Heart (tissue), 3 donors: ENCODE results near the gene MED4.

- RAMPAGE, long total RNA, 2 experiments = no peak in any of the 2 experiments
These were observed 92.1 kb downstream of the ESD start for GRCh38 chr13:46704865-46705295.

DNA sequence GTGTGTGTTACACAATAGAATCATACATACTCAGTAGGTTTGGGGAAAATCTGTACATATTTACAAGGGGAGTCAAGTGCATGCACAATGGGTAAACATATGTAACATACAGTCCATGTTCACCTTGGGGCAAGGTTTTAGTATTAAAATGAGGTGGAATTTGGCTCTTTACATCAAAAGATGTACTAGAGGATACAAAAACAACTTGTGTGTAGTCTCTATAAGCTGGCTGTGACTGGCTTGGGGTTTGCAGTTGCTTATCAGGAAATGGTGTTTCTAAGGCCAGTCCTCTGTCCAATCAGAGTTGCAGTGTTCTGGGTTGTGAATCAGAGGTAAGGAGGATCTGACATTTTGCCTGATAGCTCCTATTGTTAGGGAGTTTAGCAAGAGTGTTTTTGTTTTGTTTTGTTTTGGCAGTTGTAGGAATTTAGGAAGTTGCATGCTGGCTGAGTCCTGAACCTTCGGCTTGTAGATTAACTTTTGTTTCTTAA, 20.1 kb upstream of the ESD start:
- RAMPAGE, long total RNA, 2 experiments = no peak in any of the 2 experiments

GRCh38 chr13:48001950-48002464, 934 bp upstream of the SUCLA2 start:
- RAMPAGE, long total RNA, 2 experiments = no peak in any of the 2 experiments

DNA sequence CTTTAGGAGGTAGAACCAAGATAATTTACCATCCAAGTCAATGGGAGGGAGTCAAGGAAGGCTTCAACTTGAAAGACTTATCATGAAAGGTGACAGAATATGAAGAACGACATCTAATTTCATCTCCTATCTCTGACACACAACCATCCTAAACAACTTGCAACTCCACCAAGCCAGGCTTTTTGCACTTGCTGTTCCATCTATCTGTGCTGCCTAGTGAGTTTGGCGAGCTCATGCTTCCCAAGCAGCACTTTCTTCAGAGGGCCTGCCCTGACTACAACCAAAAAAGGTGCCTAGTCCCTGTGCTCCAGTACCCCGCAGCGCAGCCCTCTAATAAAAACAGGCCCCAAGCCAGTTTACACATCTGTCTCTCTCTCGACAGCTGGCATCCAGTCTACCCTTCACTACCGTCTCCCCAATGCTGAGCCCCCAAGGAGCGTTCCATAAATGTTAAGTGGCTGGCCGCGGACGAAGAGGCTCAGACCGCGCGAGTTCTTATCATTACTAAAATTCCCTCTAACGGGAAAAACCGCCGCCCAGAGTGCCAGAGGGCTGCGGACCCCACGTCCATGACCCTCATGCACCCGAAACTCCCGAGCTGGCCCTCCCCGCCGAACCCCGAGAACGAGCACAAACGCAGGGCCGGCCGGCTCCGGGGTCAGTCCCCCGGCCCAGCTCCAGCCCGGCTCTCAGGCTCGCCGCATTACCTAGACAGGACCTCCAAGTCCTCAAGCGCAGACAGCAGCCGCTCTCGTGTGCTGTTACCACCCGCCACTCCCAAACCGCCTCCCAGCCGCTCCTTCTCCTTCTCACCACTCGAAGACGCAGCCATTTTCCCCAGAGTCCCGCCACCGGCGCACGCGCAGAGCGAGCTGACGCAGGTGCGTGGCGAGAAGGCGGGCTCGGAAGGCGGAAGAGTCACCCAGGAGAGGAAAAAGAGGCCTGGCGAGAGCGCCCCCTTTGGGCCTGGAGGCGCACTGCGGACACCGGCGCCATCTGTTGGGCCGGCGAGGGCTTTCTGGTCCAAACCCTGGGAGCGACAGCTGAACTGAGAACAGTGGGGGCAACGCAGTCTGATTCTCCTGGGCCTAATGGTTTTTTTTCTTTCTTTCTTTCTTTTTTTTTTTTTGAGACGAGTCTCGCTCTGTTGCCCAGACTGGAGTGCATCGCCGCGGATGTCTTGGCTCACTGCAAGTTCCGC, at the start of gene MED4:
Gene MED4 (minus strand): TSS at position 858 of the 1,201 bp plus-strand sequence.
- RAMPAGE, long total RNA, 2 experiments = start-site peak on the minus strand in 1 of 2 experiments, centred at position 850 of the sequence, 2,887 reads per replicate

GRCh38 chr13:48121788-48122124, 26.9 kb upstream of the MED4 start:
- RAMPAGE, long total RNA, 2 experiments = no peak in any of the 2 experiments

DNA sequence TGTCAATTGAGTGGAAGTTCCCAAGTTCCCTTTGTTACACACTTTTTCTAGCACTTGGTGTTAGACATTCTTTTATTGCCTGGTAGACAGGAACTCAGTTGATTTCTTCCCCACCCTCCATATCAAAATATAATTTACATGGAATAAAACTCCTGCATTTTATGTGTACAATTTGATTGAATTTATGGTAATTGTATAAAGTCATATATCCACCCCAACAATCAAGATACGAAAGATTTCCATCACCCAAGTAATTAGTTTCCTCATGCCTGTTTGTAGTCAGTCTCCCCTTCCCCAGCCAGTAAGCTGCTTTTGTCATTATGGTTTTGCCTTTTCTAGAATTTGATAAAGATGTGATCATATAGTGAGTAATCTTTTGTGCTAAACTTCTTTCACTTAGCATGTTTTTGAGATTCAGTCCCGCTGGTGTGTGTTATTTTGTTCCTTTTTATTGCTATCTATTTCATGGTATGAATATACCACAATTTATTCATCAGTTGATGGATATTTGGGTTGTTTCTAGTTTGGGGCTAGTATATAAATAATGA, 15.9 kb downstream of the ITM2B start:
- RAMPAGE, long total RNA, 2 experiments = no peak in any of the 2 experiments

GRCh38 chr13:48252007-48252724, 19.2 kb downstream of the ITM2B start:
- RAMPAGE, long total RNA, 2 experiments = no peak in any of the 2 experiments

DNA sequence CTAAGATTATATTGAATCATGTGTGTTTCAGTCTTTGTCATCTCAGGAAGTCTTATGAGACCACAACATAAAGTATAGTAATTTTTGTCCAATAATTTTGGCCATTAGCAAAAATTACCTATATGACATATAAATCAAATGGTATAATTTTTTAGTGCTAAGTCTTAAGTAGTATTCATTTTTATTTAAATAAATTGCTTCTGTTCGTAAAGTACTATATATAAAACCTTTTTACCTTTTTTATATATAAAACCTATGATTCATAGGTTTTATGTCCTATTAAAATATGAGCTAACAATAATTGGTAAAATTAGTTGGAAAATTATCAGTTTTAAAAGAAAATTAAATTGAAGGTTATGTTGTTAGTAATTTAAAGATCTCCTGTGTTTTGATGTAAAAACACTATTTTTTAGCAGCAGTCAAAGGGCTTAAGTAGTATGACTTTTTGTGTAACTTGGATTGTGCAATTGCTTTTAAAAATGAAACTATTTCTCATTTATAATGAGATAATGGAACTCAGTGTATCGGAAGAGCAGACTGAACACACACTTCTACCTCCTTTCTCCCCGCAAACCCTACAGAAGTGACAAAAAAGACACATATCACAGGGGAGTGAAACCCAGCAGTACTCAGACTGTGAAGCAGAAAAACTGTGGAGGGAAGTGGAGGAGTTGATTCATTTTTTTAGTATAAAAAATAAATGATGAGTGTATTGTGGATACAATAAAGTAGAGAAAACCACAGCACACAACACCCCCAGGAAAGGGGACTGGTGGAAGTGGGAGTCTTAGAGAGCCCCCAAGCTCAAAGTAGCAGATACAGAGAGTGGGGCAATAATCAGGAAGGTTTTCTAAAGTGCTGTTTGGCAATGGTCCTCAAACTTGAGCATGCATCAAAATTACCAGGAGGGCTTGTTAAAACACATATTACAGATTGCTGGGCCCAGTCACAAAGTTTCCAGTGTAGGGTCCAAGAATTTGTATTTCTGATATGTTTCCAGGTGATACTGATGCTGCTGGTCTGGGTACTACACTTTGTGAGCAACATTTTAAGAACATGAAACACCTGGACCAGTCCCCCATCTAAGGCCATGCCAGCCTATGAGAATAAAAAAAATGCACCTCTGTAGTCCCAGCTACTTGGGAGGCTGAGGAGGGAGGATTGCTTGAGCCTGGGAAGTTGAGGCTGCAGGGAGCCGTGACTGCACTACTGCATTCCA, 9.8 kb downstream of the LPAR6 start:
- RAMPAGE, long total RNA, 2 experiments = no peak in any of the 2 experiments

GRCh38 chr13:48411816-48412266, 1.1 kb downstream of the LPAR6 start:
- RAMPAGE, long total RNA, 2 experiments = no peak in any of the 2 experiments

DNA sequence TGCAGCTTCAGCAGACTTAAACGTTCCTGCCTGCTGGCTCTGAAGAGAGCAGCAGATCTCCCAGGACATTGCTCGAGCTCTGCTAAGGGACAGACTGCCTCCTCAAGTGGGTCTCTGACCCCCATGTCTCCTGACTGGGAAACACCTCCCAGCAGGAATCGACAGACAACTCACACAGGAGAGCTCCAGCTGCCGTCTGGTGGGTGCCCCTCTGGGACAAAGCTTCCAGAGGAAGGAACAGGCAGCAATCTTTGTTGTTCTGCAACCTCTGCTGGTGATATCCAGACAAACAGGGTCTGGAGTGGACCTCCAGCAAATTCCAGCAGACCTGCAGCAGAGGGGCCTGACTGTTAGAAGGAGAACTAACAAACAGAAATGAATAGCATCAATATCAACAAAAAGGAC, 4.1 kb upstream of the LPAR6 start:
- RAMPAGE, long total RNA, 2 experiments = no peak in any of the 2 experiments

DNA sequence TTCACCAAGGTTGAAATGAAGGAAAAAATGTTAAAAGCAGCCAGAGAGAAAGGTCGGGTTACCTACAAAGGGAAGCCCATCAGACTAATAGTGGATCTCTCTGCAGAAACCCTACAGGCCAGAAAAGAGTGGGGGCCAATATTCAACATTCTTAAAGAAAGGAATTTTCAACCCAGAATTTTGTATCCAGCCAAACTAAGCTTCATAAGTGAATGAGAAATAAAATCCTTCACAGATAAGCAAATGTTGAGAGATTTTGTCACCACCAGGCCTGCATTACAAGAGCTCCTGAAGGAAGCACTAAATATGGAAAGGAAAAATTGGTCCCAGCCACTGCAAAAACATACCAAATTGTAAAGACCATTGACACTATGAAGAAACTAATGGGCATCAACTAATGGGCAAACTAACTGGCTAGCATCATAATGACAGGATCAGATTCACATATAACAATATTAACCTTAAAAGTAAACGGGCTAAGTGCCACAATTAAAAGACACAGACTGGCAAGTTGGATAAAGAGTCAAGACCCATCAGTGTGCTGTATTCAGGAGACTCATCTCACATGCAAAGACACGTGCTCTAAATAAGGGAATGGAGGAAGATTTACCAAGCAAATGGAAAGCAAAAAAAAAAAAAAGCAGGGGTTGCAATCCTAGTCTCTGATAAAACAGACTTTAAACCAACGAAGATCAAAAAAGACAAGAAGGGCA, 5.3 kb upstream of the LPAR6 start:
- RAMPAGE, long total RNA, 2 experiments = no peak in any of the 2 experiments

GRCh38 chr13:48446505-48447028, 33.7 kb upstream of the LPAR6 start:
- RAMPAGE, long total RNA, 2 experiments = no peak in any of the 2 experiments

- RAMPAGE, long total RNA, 2 experiments = no peak in any of the 2 experiments
These were observed 820 bp downstream of the RCBTB2 start for GRCh38 chr13:48532177-48532343.

DNA sequence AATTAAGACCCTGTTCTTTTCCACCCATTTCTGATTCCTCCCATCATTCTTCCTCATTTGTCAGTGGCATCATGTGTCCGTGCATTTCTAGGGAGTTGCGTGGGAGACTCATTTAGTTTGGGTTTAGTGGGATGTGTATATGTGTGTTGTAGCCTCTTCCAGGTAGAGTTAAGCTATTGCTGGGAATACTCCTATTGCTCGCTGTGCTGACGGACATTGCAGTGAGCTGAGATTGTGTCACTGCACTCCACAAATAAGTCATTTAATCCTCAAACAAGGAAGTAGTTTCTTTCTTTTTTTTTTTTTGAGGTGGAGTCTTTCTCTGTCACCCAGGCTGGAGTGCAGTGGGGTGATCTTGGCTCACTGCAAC, 42.2 kb upstream of the RCBTB2 start:
- RAMPAGE, long total RNA, 2 experiments = no peak in any of the 2 experiments

- RAMPAGE, long total RNA, 2 experiments = no peak in any of the 2 experiments
These were observed 761 bp downstream of the CYSLTR2 start for GRCh38 chr13:48654478-48654901.

DNA sequence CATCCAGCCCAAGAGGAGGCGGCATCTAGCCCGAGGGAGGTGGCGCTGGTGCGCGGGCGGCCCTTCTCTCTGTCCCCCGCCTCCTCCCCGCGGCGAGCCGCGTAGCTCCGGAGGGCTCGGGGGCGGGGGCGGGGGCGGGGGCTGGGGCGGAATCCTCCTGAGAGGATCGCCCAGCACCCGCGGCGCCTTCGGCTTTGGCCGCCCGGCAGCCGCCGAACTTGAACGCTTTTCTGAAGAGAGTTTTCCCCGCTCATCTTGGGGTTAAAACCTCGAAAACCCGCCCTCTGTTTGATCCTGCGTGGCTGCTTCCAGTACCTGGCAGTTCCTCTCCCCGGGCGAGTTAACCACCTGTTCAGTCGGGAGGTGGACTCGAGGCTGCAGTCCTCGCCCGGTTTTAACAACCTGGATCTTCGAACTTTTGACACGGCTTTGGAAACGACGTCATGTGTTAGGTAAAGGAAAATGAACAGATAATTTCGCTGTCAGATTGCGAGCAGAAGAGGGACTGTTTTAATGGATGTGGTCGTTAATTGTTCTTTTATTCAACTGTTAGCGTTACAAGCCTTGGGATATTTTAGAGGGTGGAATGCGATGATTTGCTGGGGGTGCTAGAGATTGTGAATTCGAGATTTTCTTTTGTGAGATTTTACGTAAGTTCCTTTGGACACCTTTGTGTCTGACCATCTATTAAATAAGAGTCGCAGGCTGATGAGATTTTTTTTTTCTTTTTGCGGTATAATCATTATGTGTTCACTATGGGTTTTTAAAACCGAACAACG, 943 bp downstream of the FNDC3A start:
- RAMPAGE, long total RNA, 2 experiments = start-site peak on the plus strand in 1 of 2 experiments, centred at position 203 of the sequence, 29 reads per replicate

- RAMPAGE, long total RNA, 2 experiments = no peak in any of the 2 experiments
These were observed 51.4 kb downstream of the CDADC1 start for GRCh38 chr13:49299014-49299612.

DNA sequence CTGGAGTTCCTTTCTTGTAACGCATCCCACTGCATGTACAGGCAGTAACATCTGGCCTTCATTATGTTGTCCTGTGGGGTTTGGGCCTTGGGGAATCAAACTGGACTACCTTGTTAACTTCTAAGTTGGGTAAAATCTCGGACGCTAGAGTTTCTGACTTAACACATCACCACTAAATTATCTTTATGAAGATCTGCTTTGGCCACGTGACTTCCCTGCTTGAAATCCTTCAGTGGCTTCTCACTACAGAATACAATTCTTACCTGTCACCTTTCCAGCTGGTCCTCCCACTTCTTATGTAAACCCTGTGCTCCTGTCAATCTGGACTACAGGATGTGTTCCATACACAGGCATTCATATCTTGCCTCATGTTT, 3.6 kb downstream of the EBPL start:
- RAMPAGE, long total RNA, 2 experiments = no peak in any of the 2 experiments

- RAMPAGE, long total RNA, 2 experiments = no peak in any of the 2 experiments
These were observed 2.3 kb downstream of the TRIM13 start for GRCh38 chr13:49999008-49999665.

GRCh38 chr13:50080066-50080392, 64.8 kb downstream of the KCNRG start:
- RAMPAGE, long total RNA, 2 experiments = no peak in any of the 2 experiments